Choroid plexus epithelial cell (primary cell): ENCODE measurements around the genes SNRNP200 and CNNM3.

GRCh38 chr2:96146647-96147471, 1.6 kb upstream of the DUSP2 start:
- RRBS, result no CpG with 5 or more reads among the region's 15 CpGs

DNA sequence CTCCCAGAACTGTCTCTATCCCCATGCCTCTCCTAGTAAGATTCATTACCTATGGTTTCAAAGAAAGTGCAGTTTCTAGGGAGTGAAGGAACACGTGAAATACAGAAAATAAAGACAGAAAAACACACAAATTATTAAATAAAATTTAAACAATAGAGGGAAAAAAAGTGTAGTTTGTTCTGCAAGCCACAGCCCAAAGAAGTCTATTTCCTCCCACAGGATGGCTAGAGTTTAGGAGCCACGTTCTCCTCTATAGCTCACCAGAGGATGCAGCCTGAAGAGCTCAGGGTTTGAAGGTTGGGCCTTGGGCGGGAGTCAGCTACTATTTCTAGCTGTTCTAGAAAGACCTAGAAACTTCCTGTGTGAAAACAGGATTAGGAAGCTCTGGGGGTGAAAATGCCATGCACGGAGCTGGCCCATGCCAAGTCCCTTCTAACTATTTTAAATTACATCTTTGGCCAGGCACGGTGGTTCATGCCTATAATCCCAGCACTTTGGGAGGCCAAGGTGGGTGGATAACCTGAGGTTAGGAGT, 14.9 kb downstream of the TMEM127 start:
- RRBS, result no CpG with 5 or more reads among the region's 5 CpGs

- RRBS, result no CpG with 5 or more reads among the region's 15 CpGs
Observed at GRCh38 chr2:96286486-96287283, 18.7 kb downstream of the SNRNP200 start.

DNA sequence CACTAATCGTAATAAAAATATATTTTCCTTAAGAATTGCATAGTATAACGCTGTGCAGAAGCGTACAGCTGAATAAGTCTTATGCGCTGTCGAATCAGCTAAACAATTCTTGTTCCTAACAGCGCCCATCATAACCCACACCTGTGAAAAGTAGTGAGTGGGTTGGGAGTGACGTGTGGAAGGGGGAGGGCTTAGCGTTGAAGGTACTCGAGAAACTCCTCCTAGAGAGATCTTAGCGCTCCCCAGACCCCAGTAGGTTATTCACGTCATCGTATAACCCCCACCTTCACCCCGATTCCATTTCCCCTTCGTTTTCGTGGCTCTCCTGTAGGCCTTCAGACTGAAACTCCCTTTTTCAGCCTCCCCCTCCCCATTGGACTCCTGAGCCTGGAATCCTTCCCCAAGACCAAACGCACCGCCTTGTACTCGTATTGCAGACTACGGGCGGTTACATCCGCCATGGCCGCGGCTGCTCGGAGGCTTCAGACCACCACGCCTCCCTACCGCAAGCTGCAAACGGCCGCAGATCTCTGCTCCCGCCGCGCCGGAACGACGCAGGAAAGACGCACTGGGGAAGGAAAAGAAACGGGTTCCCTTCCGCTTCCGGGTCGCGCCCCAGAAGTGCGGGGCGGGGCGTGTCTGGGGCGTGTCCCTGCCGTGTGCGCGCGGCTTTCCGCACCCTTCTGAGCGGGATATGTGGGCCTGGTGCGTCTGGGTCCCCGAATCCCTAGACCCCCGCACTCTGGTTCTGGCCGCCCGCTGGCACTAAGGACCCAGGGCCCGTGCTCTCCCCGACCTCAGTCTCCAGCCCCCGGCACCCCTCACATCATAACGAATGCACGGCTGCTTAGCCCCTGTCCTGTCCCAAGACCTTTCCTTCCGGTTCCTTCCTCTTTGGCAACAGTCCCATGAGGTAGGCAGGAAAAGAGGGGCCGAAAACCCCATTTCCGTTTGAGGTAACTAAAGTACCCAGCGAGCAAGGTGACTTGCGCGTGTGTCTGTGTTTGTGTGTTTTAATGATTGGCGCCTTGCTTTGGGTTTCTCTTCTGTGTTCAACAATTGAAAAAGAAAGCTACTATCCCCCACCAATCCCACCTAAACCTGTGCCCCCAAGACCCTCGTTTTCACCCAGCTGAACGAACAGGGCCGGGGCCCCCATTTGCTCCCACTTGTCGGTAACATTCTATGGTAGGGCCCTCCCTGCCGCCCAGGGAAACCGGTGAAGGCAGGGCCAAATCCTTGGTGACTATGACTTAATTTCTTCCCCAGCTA, at the start of gene SNRNP200:
Gene SNRNP200, minus strand, starts transcription at position 570 of the 1,272 bp plus-strand sequence.
- RRBS, result 4% methylated on average over 20 of the region's 73 CpGs

DNA sequence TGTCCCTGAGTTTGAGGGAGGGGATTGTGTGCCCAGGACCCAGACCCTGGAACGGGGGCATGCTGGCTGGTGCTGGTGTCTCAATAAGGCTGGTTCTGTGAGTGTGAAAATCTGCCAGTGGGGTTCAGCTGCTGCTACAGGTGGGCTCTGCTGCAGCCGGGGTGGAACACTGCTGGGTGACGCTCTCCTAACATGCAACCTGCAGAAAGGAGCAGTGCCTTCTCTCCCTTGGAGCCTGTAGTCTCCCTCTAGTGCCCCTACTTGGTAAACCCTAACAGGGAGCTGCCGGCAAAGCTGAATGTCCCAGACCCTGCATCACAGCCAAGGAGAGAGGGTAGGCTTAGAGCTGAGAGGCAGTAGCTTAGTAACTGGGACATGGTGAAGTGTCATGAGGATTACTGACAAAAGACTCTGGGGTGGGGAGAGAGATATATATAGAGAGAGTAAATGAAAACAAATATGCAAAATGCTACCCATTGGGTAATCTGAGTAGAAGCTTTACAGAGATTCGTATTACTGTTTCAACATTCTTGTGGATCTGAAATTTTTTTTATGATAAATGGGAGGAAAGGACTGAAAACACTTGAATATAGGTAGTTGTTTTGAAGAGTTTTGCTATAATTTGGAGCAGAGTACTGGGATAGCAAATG, 9.9 kb downstream of the NCAPH start:
- RRBS, result no CpG with 5 or more reads among the region's 5 CpGs

- RRBS, result no CpG with 5 or more reads among the region's 31 CpGs
Observed at GRCh38 chr2:96509232-96509927, 4.2 kb upstream of the NEURL3 start.

- RRBS, result no CpG with 5 or more reads among the region's 4 CpGs
Observed at GRCh38 chr2:96539005-96539279, 2.4 kb downstream of the ARID5A start.

GRCh38 chr2:96539280-96539927, 2.9 kb downstream of the ARID5A start:
- RRBS, result no CpG with 5 or more reads among the region's 9 CpGs

GRCh38 chr2:96552836-96553418, 16.4 kb downstream of the ARID5A start:
- RRBS, result no CpG with 5 or more reads among the region's 10 CpGs

DNA sequence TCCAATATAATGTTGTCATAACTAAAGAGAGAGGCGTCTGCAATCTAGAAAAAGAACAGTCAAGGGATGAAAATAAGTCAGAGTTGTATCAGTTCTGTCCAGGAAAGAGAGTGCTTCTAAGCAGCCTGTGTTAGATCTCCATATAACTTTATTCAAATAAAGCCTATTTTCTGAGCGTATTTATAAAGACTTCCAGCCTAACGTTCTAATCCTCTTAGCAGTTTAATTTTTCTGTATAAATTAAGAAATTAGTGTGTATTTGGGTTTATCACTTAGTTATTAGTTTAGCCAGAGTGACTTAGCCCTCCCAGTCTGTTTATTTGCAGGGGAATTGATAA, 7.4 kb upstream of the LMAN2L start:
- RRBS, result no CpG with 5 or more reads among the region's 3 CpGs

GRCh38 chr2:96786925-96787280, 26.2 kb downstream of the CNNM4 start:
- RRBS, result no CpG with 5 or more reads among the region's 2 CpGs

DNA sequence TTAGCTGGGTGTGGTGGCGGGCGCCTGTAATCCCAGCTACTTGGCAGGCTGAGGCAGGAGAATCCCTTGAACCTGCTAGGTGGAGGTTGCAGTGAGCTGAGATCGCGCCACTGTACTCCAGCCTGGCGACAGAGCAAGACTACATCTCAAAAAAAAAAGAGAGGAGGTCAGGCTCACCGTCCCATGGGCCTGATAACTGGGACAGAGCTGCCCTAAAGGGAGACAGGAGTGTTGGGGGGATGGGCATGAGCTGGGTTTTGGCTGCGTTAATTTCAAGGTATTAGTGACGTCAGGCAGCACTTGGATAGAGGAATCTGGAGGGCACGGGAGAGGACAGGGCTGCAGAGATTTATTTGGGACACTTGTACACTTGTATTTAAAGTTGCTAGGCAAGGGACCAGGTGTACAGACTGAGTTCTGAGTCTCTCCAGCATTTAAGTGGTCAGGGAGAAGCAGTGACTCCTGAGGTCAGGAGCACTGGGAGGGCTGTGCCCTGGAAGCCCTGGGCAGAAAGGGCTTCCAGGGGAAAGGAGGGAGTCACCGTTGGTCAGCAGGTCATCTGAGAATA, 23.3 kb upstream of the CNNM3 start:
- RRBS, result no CpG with 5 or more reads among the region's 10 CpGs

- RRBS, result 1% methylated on average over 16 of the region's 51 CpGs
Observed at GRCh38 chr2:96815694-96816196, 323 bp upstream of the CNNM3 start.

DNA sequence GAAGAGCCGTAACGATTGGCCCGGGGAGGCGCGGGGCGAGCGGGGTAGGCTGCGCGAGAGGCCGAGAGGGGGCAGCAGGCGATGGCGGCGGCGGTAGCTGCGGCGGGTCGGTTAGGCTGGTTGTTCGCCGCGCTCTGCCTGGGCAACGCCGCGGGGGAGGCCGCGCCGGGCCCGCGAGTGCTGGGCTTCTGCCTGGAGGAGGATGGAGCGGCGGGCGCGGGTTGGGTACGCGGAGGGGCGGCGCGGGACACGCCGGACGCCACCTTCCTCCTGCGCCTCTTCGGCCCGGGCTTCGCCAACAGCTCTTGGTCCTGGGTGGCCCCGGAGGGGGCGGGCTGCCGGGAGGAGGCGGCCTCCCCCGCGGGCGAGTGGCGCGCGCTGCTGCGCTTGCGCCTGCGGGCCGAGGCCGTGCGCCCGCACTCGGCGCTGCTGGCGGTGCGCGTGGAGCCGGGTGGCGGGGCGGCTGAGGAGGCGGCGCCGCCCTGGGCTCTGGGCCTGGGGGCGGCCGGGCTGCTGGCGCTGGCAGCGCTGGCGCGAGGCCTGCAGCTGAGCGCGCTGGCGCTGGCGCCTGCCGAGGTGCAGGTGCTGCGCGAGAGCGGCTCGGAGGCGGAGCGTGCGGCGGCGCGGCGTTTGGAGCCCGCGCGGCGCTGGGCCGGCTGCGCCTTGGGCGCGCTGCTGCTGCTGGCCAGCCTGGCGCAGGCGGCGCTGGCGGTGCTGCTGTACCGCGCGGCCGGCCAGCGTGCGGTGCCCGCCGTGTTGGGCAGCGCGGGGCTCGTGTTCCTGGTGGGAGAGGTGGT, at the start of gene CNNM3:
Gene CNNM3, plus strand, starts transcription at position 72 of the 797 bp plus-strand sequence.
- RRBS, result 1% methylated on average over 45 of the region's 117 CpGs

GRCh38 chr2:96882025-96882959, 12.4 kb upstream of the SEMA4C start:
- RRBS, result no CpG with 5 or more reads among the region's 18 CpGs

- RRBS, result no CpG with 5 or more reads among the region's 13 CpGs
Observed at GRCh38 chr2:96896163-96896668, 26.3 kb upstream of the SEMA4C start.

DNA sequence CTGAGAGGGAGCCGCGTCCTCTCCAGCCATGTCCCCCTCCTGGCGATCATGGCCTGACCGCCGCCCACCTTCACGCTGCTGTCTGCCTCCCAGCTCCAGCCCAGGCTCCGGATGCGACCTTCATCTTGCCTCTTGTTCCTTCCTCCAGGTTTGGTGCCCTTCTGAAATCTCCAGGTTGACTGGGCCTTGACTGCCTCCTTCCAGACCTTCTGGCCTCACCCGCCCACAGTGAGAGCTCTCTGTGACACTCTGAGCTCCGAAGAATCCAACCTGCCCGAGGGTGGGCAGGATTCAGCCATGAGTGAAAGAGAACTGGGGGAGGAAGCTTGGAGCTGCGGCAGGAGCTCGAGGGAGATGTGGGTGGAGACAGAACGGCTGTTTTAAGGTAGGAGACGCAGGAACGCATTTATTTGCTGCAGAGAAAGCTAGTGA, 42.8 kb upstream of the SEMA4C start:
- RRBS, result no CpG with 5 or more reads among the region's 16 CpGs

- RRBS, result no CpG with 5 or more reads among the region's 37 CpGs
Observed at GRCh38 chr2:96927483-96928744, 58.0 kb upstream of the SEMA4C start.

DNA sequence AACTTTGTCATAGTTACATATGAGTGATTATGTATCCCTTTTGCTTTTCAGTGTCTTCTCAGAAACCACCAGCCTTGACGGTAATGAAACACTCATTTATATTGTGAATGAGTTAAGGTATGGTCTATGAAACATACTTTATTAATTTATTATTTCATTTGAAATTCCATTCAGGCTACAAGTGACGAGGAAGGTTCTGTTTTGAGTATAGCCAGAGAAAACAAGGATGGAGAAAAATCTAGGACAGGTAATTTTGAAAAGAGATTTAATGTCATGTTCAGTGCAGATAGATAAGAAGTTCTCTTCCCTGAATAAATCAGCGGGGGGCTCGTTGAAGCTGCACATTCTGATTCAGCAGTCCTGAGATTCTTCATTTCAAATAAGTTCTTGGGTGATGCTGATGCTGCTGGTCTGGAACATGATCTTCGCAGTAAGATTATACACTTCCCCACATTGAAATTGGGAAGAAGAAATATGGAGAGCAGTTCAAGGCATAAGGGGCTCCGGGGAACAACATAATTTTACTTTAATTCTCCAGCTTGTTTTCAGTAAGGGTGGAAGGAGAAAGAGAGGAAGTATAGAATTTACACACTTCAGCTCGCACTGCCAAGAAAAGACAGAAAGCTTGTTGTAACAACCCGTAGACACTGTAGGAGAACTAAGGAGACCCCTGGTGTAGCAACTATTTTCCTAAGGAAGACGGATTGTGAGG, 80.0 kb downstream of the ANKRD36 start:
- RRBS, result no CpG with 5 or more reads among the region's 9 CpGs

DNA sequence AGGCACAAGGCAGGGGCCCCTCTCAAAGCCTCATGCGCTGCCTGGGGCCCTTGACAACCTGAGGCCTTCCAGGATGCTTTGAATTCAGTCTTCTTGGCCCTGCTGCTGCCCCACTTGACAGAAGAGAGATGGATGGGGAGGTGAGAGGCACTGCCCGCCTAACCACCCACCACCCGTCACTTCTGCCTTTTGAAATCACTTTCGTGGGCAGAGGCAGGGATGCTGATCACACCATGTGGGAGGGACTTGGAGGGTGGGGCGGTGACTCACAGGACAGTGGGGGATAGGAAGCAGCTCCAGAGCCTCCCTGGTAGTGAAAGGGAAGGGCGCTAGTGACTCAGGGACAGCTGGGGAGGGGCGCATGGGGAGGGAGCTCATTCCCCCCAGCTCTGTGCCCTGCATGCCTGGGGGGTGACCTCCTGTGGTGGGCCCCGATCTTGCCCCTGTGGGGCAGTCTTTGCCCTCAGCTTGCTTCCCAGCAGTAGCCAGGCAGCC, 26.7 kb upstream of the COX5B start:
- RRBS, result no CpG with 5 or more reads among the region's 8 CpGs